NB4 (cell line): ENCODE results near the genes BOC and USF3.

- RRBS, result no CpG with 5 or more reads among the region's 1 CpG
Observed at GRCh38 chr3:112136002-112136386, 2.9 kb upstream of the GCSAM start.

DNA sequence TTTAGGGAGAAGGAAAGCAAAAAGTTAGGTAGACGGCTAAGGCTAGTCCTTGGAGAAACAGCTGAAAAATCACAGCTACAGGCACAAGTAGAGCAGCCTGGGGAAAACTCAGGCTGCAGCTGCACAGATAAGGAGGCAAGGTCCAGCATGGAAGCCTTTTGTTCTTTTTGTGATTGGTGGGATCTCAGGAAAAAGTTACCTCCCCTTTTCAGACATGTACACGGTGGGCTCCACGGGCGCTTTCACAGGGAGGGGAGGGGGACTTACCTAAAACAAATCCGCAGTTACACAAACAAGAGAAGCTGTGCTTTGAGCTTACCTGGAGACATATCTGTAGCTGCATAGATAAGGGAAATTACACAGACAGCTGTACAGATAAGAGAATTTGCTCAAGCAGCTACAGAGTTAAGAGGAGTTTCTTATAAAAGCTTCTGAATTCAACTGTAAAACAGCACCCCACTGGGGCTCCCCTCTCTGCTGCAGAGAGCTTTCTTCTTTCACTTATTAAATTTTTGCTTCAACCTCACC lies 11.1 kb upstream of the CD200 start:
- RRBS, result no CpG with 5 or more reads among the region's 5 CpGs

DNA sequence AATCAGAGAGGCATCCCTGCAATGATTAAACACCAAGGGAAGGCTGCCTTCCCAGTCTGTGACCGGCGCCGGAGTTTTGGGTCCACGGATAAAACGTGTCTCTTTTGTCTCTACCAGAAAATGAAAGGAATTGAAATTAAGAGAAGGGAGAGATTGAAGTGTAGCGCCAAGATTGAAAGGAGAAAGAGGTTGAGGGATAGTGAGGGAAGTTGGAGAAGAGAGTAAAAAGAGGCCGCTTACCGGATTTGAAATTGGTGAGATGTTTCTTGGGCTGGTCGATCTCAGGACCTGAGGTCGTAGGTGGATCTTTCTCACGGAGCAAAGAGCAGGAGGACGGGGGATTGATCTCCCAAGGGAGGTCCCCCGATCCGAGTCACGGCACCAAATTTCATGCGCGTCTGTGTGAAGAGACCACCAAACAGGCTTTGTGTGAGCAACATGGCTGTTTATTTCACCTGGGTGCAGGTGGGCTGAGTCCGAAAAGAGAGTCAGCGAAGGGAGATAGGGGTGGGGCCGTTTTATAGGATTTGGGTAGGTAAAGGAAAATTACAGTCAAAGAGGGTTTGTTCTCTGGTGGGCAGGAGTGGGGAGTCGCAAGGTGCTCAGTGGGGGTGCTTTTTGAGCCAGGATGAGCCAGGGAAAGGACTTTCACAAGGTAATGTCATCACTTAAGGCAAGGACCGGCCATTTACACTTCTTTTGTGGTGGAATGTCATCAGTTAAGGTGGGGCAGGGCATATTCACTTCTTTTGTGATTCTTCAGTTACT lies 76.6 kb downstream of the BTLA start:
- RRBS, result no CpG with 5 or more reads among the region's 22 CpGs

- RRBS, result no CpG with 5 or more reads among the region's 11 CpGs
Observed at GRCh38 chr3:112498659-112499251, 517 bp downstream of the BTLA start.

- RRBS, result no CpG with 5 or more reads among the region's 4 CpGs
Observed at GRCh38 chr3:112548330-112548860, 13.4 kb downstream of the ATG3 start.

DNA sequence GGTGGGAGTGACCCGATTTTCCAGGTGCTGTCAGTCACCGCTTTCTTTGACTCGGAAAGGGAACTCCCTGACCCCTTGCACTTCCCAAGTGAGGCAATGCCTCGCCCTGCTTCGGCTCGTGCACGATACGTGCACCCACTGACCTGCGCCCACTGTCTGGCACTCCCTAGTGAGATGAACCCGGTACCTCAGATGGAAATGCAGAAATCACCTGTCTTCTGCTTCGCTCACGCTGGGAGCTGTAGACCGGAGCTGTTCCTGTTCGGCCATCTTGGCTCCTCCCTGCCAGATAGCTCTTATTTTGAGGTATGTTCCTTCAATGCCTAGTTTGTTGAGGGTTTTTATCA lies 23.9 kb upstream of the CCDC80 start:
- RRBS, result no CpG with 5 or more reads among the region's 14 CpGs

DNA sequence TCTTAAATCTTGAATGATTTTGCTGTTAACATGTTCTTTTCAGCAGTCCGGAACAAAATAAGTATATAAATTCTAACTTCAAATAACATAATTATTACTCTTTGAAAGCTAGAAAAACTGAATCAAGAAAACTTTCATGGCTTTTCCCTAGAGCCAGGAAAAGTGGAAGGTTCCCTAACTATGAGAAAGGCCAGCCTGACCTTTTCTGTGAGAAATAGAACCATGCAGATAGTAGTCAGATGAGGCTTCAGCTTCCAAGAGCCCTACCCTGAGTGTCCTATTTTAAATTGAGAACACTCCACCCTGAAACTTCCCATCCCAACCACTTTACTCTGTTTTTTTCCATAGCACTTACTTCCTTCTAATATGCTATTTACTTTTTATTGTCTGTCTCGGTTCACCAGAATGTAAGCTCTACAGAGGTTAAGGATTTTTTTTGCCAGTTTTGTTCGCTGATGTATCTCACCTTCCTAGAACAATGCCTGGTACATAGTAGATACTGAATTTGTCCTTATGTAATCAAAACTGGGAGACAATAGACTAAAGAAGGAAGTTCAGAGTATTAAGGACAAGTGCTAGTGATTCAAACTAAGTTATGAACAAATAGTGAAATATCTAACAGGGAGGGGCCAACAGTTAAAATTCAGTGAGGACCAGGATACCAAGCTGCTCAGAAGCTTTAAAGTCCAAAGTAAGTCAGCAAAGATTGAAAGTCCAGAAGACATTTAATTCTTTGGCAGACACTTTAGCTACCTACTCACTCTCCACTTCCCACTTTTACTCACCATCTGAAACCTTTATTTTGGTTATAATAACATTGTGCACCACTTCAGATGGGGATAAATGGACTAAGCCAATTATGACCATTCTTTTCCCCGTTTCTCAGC lies 66.7 kb downstream of the CD200R1L start:
- RRBS, result no CpG with 5 or more reads among the region's 4 CpGs

DNA sequence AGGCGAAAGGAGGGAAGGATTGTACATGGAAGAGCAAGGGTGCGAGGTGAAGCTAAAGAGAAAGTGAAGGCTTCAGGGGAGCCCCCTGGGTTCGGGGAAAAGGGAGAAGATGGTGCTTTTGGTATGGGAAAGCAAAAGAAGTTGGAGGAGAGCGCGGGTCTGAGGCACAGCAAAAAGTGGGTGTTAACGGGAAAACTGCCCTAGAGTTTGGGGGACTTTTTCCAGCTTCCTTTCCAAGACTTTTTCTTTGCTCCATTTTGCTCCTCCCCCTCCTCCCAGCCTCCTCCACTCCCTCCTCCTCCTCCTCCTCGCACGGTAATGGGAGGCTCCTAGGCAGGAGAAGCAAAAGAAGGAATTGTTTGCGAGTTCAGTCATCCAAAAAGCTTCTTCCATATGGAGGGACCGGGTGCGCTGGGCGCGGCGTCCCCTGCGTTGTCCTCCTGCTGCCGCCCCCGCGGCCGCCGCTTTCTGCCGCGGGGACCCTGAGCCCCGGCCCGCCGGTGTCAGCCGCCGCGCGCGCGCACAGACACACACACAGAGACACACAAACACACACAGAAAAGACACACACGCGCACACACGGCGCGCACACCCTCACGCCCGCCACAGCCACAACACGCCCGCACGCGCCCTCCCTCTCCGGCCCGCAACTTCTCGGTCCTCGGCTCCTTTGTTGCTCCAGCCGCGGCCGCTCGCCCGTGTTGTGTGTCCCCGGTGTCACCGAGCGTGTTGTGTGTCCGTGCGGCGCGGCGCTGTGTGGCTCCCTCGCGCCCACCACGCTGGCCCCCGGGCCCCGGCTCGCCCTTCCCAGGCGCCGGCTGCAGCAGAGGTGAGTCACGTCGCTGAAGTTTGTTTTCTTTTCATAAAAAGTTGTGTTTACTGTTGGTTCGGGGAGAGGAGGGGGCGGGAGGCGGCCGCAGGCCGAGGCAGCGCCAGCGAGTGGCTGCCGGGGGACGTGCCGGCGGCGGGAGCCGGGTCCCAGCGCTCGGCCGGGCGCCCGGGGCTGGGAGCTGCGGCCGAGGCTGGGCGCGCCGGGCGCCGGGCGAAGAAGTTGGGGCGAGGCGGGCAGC lies at the start of gene BOC:
TSS of gene BOC (plus strand) at position 370 of the 1,070 bp plus-strand sequence.
- RRBS, result 7% methylated on average over 34 of the region's 97 CpGs

GRCh38 chr3:113247806-113248120 lies 36.4 kb downstream of the BOC start:
- RRBS, result no CpG with 5 or more reads among the region's 2 CpGs

GRCh38 chr3:113303828-113304549 lies 92.6 kb downstream of the BOC start:
- RRBS, result no CpG with 5 or more reads among the region's 8 CpGs

- RRBS, result no CpG with 5 or more reads among the region's 6 CpGs
Observed at GRCh38 chr3:113498546-113499743, 16.0 kb downstream of the SPICE1 start.

GRCh38 chr3:113602703-113603163 lies 70.4 kb downstream of the SIDT1 start:
- RRBS, result 96% methylated on average over 3 of the region's 9 CpGs

- RRBS, result 2% methylated on average over 14 of the region's 87 CpGs
Observed at GRCh38 chr3:113695782-113696736, at the start of gene USF3. Gene USF3, minus strand, starts transcription at chr3:113696642.

DNA sequence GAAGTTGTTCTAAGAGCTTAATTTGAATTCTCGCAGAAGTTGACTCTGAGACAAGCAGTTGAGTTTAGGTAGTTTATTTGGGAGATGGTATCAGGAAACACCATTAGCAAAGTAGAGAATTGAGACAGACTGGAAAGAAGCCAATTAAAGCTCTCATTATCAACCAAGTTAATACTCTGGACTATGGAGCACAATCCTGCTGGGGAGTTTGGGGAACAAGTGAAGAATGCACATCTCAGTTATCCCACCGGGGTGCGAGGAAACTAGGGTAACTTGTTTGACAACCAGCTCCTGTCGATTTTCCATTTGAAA lies 25.9 kb upstream of the GRAMD1C start:
- RRBS, result no CpG with 5 or more reads among the region's 4 CpGs

DNA sequence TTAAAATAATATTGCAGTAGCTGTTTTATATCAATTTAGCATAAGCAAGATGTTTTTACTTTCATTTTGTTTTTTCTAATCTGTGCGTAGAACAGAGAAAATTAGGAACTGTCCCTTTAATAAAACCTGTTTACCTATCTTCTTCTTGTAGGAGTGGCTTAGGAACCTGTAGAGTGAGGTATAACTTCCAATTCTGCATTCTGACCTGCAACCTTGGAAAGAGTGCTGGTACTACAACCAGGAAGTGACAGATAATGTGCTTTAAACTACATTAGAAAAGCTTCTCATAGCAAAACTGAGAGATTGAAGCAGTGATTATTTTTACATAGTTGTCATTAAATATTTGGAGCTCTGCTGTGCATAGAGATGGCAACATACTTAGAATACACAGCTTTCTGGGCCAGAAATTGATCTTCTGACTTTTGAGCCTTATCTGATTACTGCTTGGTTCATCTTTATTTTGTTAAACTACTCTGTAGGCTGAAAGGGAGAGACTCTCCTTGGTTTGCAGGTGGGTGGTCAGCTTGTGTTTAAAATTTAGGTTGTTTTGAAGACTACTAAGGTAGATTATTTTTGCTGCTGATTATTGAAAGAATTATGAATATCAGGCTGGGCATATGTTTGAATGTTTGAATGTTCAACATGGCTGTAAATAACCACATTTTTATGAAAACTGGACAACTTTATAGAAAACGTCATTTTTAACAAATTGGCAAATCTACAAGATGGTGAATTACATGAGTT lies 50.3 kb upstream of the ZDHHC23 start:
- RRBS, result no CpG with 5 or more reads among the region's 2 CpGs

DNA sequence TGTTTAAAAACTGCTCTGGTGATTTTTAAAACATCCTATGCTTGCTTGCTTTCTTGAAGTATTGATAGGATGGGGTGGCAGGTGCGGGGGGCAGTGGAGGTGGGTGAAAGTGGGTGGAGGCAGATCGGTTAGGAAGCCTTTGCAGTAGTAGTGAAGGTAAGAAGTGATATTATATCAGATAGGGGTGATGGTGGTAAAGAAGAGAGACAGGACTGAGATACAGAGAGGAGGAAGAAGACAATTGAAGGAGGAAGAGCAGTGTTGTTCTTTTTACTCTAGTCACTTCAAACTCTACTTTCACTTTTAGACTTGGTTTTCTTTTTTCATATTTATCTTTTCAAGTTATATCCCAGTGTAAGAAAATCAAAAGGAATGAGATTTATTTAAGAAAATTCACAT lies 11.0 kb downstream of the ZNF80 start:
- RRBS, result no CpG with 5 or more reads among the region's 2 CpGs

DNA sequence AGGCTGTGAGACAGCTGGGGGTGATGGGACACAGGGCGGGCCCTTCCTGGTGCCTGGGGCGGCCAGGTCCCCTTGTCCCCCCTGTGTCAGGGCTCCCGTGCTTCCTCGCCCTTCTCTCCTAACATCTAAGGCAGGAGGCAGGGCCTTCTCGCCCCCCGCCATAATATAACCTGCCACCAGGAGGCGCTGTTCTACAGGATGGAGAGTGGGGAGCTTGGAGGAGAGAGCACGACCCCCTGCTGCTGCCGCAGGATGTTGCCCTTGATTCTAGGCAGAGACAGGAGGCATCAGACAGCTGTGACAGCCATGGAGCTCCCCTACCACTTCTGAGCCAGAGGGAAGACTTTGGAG lies 3.0 kb upstream of the TIGIT start:
- RRBS, result no CpG with 5 or more reads among the region's 9 CpGs

DNA sequence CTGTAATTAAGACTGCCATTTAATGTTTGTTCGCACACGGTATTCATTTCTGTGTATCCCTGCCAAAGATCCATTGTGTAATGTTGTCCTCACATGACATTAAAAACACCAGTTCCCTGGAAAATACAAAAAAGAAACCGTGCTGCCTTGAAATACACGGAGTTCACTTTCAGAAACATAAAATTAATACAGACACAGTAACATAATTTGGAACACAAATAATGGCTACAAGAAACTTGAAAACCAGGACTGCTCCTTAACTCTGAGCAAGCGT lies 125.2 kb downstream of the TIGIT start:
- RRBS, result no CpG with 5 or more reads among the region's 5 CpGs

- RRBS, result no CpG with 5 or more reads among the region's 5 CpGs
Observed at GRCh38 chr3:114427433-114427867, 133.6 kb downstream of the TIGIT start.

DNA sequence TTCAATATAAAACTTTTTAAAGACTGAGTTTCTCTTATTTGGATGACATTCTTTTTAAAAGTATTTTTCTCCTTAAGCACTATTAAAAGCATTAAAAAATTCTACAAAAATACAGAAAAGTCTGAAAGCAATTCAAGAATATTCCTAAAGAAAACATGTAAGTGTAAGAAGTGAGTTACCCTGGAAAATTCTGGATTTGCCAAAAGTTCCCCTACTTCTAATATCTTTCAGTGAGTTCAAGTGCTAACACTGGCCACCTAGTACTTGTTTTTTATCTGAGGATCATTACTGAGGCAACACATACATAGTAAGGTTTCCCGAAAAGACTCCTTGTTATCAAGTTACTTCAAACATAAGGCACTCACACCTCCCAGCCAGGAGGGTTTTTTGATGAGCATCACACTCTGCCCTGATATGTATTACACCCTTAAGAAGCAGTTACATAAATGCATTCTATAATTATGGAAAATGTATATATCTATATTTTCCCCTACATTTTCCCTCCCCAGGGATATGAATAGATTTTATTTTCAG lies 158.4 kb downstream of the TIGIT start:
- RRBS, result no CpG with 5 or more reads among the region's 1 CpG